Placental pericyte (primary cell): ENCODE measurements around the gene CALML3.

GRCh38 chr10:3911503-3912407 is 126.7 kb upstream of the KLF6 start:
- CAGE, long polyA plus RNA, result no peak

GRCh38 chr10:3942532-3943252 is 157.7 kb upstream of the KLF6 start:
- CAGE, long polyA plus RNA, result no peak

DNA sequence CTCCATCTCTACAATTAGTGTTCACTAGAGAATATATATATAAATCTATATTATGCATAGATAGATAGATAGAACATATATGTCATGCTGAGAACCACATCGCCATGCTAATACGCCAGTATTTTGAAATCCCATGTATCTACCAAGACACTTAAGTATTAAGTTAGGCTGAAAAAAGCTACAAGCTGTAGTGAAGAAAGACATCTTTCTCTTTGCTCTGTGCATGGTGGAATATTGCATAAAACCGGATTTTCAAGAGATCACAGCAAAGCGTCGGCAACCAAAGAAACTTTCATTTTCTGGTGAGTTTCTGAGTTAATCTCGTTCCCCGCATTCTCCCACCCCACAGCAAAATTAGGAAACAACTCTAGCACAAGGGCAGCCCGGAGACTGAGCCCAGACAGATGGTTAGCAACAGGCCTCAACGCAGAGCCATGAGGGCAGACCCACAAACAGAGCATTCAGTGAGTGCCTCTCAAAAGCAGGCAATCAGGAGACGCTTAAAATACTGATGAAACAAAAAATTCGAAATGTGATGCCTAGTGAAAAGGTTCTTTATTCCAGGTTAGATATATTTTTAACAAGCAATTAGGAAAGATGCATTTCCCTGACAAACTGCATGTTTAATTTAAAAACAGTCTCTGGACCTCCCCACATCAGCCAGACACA is 396.0 kb upstream of the KLF6 start:
- CAGE, long polyA plus RNA, result no peak

DNA sequence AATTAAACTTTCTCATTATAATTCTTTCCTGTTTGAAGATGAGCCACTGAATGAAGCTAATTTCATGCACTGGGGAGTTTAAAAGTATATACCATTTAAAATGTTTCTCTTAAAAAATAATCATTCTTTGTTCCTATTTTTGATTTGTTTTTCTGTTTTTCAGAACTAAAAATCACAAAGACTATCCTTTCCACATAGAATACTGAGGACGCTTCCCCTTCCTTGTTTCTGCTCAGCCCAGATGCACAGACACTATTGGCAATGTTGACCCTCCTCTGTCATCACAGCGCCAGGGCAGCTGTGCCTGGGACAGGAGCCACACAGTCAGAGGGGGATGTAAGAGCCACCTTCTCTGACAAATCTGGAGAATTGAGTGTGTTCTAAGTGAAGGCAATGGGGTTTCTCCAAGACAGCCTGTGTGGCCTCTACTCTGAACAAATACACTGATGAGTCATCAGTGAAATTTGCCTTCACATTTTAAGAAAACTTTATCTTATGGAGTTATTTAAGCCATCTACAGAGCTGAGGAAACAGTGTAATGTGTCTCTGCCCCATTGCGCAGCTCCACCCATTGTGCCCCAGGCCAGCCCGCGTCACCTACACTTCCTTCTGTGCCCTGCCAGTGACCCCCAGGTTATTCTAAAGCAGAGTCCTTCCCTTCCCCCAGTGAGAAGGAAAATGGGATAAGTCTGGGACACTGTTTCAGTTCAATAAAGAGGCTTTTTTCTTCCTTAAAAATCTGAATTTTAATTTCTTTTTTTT is 21.5 kb downstream of the AKR1E2 start:
- CAGE, long polyA plus RNA, result no peak

DNA sequence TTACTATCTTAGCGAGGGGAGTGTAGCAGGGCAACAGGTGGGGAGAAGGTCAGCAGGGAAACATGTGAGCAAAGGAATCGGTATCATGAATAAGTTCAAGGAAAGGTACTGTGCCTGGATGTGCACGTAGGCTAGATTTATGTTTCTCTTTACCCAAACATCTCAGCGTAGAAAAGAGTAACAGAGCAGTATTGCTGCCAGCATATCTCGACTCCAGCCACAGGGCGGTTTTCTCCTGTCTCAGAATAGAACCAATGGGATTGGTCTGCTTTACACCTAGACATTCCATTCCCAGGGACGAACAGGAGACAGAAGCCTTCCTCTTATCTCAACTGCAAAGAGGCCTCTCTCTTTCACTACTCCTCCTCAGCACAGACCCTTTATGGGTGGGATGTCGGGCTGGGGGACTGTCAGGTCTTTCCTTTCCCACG is 60.1 kb upstream of the AKR1C1 start:
- CAGE, long polyA plus RNA, result no peak

DNA sequence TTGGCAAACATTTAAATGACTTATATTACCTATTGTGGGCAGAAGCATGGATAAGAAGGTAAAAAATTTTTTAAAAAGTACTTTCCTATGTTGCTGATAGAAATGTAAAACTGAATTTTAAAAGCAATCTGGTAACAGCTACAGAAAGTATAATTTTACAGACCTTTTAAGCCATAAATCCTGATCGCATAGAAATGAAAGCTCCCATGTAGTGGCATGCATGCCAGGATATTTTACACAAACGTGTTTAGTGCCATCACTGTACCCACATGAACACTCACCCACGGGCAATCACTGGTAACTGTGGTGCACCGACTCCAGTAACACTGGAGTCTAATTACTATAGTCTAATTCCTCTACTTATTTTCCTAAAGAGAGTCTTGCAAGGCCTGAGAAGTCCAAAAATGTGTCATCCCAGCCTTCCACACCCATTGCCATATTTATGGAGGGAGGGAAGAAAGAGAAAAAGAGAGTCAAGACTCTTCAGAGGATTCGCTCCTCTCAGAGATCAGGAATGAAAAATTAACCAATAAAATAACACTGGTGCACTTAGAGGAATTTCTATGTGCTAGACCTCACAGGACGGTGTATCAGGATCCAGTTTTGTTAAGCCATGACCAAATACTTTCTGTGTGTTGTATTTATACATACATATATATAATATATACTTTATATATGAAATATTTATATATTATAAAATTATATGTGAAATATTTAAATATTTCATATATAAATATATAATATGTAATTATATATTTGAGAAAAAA is 48.9 kb upstream of the AKR1C1 start:
- CAGE, long polyA plus RNA, result no peak

- CAGE, long polyA plus RNA, result no peak
These were observed 11.4 kb upstream of the AKR1C2 start for GRCh38 chr10:5014923-5015515.

DNA sequence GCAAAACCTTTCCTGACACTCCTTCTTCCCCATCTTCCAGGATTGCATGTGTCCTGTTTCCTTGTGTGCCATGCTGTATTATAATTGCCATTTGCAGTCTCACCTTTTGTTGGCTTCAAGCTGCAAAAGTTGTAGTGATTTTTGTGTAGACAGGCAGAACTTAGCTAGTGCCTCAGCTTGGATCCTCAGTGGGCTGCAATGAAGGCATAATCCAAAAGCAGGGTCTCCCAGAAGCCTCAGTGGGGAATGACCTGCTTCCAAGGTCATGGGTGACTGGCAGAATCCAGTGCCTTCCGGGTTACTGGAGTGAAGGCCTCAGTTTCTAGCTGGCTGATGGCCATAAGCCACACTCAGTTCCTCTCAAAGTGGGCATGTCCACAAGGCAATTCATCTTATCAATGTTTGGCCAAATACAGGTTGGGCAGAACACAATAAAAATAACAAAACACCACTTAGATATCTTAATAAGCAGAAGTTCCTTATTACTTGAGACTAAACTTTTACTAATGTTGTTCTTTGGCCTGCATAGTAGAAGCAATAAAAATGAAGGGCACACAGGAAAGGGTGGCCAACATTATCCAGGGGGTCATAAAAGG is 19.4 kb upstream of the AKR1C2 start:
- CAGE, long polyA plus RNA, result no peak

- CAGE, long polyA plus RNA, result no peak
These were observed 5.1 kb downstream of the AKR1C3 start for GRCh38 chr10:5099270-5099767.

GRCh38 chr10:5183722-5184359 is 1.1 kb downstream of the AKR1C8 start:
- CAGE, long polyA plus RNA, result no peak

DNA sequence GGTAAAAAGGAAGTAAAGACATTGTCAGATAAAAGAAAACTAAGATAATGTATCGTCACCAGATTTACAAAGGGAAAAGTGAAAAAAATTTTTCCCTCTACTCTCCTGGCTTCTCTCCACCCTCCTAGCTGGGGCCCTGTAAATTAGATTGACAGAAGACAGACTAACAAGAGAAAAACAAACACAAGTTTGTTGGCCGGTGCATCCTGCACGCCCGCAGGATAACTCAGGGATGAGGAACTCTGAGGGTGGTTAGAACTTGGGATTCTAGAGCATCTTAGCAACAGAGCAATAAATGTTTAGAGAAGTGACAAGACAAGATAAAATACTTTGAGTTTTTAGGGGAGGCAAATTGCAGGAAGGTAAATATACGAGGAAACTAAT is 4.5 kb upstream of the UCN3 start:
- CAGE, long polyA plus RNA, result no peak

- CAGE, long polyA plus RNA, result no peak
These were observed 39.1 kb downstream of the NET1 start for GRCh38 chr10:5451293-5451965.

GRCh38 chr10:5462076-5462852 is 37.1 kb downstream of the CALML5 start:
- CAGE, long polyA plus RNA, result no peak

DNA sequence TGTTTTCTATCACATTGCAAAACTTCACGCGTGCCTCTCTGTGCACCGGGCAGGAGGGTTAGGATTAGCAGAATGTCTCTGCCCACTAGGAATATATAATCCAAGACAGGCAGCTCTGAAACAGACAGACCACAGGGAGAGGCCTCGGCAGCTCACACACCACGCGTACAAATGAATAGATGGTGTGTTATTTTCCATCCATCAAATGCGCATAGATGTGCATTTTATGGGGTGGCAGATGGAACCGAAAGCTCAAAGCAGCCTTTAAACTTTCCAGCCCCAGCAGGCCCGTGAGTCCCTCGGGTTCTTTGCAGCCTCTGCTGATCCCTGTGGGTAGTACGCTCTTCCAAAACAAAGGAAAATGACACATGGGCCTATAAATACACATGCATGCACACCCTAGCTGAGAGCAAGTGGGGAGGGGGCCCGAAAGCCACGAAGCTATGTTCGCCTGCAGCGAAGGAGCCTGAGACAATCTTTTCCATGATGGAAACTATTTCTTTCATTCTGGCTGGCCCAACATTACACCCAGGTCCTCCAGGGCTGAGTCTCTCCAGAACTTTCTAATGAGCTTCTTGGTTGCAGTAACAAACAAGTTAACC is 32.3 kb downstream of the CALML5 start:
- CAGE, long polyA plus RNA, result no peak

DNA sequence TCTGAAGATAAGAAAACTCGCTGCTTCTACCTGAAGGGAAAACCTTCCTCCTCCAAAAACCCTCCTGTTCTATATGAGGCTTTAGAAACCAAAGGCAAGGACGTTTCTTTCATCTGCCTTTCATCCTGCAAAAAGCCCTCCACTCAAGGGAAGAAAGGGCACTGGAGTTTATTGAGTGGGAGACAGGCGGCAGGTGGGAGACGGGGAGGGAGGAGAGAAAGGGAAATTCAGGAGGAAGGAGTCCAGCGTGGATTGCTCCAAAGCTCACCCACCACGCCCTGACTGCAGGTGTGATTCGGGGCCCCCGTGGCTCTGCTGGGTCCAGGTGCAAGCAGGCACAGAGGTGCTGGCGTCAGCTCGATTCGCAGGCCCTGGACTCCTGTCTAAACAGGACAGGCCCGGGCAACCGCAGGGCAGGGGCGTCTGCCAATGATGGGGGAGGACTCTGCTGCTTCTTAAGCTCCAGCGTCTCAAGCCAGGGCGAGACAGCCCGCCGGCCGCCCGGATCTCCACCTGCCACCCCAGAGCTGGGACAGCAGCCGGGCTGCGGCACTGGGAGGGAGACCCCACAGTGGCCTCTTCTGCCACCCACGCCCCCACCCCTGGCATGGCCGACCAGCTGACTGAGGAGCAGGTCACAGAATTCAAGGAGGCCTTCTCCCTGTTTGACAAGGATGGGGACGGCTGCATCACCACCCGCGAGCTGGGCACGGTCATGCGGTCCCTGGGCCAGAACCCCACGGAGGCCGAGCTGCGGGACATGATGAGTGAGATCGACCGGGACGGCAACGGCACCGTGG is at the start of gene CALML3:
TSS of gene CALML3 (plus strand) at position 483 of the 800 bp plus-strand sequence.
- CAGE, long polyA plus RNA, result no peak

DNA sequence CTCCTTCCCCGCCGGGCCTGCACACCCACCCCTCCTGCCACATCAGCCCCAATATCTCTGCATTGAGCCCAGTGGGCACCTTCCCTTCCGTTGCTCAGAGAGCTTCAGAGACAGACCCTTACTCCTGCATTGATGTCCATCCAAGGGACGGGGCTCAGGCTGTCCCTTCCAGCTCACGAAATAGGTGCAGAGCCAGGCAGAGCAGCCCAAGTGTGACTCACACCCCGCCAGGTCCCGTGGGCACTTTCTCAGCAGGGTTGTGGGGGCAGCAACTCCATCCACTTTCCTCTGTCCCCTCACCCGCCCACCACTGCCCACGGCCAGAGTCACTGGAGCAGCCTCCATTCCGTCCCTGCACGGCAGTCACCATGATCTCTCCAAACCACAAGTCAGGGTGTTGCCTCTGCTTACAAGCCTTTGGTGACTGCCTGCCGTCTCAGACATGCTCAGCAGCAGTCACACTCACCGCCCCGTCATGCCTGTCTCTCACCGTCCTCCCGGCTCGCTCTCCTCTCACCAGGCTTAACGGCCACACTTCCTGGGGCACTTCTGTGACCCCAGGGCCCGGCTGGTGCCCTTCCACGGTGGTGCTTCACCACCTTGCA is 39.2 kb downstream of the CALML3 start:
- CAGE, long polyA plus RNA, result no peak

DNA sequence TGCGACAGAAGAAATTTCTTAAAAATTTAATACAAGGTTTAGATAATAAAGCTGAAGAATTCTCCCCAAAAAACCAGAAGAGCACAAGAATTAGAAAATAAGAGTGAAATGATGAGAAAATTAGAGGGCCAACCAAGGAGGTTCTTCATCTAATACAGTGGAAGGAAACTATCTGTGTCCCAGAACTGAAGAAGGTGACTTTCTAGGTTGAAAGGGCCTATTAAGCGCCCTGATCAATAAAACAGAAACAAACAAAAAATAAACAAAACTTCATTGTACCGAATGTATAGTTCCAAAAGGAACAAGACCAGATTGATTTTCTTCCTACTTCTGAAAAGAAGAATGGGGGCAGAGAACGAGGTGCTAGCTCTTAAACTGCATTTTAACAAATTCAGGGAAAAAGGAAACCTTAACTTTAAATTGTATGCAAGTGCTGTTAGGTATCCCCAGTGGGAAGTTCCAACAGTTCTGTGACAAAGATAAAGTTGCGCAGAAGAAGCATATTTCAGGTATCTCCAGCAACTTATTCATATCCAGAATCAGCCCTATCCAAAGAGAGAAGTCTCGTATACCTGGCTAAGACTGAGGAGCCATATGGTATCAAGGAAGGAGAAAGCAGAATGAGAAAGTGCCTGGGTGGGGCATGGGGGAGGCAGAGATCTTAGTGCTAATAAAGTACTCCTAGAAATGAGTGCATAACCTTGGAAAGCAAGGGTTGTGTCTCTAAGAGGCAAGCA is 12.4 kb downstream of the TASOR2 start:
- CAGE, long polyA plus RNA, result no peak

DNA sequence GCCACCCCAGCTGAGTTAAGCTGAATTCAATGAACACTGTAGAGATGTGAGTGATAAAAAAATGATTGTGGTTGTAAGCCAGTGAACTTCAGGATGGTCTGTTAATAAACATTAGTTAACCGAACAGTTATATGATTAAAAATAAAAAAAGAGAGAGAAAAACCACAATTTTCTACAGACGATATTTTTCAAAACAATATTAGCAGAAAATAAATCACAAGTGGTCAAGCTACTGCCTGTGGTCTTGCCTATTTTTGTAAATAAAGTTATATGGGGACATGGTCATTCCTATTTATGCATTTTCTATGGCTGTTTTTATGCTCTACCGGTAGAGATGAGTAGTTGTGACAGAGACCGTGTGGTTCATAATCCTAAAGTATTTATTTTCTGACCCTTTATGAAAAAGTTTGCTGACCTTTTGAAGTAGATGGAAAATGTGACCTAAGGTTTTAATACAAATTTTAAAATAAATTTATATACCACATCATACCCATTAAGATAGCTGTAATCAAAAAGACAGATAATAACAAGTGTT is 13.7 kb downstream of the TASOR2 start:
- CAGE, long polyA plus RNA, result no peak

DNA sequence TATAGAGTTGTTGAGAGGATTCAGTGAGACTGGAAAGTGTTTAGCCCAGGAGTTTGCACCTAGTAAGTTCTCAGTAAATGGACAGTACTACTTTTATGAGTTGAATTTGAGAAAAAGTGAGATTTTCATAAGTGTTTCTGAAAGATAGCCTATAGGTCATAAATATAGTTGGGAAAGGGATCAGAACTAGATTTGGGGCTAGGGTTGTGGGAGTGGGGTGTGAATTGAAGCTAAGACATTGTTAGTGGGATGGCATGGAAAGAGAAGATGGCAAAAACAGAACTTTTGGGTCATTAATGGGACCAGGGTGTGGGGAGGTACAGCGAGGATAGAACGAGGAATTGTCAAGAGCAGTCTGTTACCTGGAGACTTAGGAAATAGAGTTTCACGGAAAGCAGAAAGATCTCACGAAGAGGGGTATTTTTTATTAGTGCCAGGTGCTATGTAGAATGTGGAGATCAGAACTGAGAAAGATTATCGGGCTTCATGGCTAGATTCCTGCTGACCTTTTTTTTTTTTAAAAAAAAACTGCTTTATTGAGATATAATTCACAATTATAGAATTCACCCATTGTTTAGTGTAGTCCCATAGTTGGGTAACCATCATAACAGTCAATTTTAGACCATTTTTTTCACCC is 30.2 kb downstream of the TASOR2 start:
- CAGE, long polyA plus RNA, result no peak

DNA sequence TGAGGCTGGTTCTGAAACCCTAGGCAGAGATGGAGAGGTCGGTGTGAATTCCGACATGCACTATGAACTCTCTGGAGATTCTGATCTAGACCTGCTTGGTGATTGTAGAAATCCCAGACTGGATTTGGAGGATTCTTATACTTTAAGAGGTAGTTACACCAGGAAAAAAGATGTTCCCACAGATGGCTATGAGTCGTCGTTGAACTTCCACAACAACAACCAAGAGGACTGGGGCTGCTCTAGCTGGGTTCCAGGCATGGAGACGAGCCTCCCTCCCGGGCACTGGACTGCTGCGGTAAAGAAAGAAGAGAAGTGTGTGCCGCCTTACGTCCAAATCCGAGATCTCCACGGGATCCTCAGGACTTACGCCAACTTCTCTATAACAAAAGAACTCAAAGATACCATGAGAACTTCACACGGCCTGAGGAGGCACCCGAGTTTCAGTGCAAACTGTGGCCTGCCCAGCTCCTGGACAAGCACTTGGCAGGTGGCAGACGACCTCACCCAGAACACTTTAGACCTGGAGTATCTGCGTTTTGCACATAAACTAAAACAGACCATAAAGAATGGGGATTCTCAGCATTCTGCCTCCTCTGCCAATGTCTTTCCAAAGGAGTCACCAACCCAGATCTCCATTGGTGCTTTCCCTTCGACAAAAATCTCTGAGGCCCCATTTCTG is 64.3 kb downstream of the GDI2 start:
- CAGE, long polyA plus RNA, result no peak